SEM (cell line): ENCODE measurements around the genes HSPA5 and ANGPTL2.

DNA sequence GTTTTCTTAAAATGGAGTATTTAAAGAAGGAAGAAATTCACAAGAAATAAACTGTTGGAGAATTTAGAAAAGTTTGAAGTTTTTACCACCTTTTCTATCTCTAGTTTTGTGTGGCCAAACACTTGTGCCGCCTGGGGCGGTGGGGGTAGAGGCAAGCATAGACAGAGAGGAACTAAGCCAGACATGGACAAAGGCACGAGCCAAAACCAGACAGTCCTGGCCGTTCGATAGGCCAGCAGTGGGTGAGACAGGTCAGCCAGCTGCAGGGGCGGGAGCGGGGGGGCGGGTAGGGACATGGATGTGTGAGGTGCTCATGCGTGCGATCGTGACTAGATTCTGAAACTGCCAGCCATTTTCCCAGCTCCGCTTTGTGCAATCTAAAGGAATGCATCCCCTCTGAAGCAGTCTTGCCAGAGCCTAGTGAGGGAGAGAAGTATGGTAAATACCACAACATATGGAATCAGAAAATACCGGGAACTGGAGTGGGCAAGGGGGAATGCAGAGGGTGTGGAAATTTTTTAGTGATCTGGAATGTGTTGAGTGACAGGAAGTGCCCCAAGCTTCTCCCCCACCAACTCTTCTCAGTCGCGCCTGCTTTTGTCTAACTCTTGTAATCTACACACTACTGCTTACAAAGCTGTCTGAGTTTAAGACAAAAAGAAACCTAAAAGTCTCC lies 112.0 kb downstream of the NR6A1 start:
- PRO-cap, result bidirectional peak, plus-strand start at position 121 of the sequence, minus-strand start at position 240 of the sequence; bidirectional peak, plus-strand start at position 360 of the sequence, minus-strand start at position 374 of the sequence; bidirectional peak, plus-strand start at position 584 of the sequence, minus-strand start at position 603 of the sequence

- PRO-cap, result no peak
Observed at GRCh38 chr9:124769228-124770426, 1.5 kb downstream of the NR6A1 start.

DNA sequence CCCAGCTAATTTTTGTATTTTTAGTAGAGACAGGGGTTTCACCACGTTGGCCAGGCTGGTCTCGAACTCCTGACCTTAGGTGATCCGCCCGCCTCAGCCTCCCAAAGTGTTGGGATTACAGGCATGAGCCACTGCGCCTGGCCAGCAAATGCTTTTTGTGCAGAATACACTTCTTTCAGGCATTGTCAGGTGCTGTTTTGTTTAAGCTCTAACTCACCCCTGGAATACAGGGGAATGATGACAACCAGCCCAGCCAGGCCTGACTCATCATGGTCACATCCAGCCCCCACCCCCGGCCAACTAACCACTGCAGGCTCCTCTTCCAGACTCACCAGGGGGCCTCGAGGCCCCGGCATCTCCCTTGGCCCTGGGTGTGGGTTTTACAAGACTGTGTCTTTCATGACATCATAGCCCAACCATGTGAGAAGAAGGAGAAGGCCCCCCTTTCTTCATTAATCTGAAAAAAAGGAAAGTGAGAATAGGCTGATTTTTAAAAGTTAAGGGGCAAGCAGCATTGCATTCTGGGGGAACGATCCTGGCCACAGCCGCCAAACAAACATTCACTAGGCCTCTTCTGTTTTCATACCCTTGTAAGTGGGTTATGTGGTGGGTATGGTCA lies 35.5 kb downstream of the OLFML2A start:
- PRO-cap, result no peak

DNA sequence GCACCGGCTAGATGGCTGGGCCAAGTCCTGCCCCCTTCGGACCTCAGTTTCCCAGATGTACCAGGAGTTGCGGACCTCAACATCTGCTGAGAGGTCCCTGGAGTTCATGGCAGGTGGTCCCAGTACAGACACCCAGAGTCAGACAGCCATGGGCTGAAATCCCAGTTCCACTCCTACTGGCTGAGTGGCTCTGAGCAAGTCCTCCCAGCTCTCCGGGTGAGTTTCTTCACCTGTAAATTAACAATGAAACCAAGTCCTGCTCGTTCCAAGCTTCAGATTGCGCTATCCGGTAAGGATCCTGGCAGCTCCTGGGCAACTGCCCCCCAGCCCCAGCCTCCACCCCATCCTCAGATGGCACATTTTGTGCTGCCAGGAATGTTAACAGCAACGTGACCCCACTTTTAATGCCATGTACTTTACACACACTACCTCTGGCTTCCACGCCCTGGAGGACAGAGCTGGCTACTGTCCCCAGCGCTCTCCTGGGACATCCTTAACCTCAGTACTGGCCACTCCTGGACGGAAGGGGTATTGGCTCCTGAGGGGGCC lies 727 bp upstream of the WDR38 start:
- PRO-cap, result no peak

DNA sequence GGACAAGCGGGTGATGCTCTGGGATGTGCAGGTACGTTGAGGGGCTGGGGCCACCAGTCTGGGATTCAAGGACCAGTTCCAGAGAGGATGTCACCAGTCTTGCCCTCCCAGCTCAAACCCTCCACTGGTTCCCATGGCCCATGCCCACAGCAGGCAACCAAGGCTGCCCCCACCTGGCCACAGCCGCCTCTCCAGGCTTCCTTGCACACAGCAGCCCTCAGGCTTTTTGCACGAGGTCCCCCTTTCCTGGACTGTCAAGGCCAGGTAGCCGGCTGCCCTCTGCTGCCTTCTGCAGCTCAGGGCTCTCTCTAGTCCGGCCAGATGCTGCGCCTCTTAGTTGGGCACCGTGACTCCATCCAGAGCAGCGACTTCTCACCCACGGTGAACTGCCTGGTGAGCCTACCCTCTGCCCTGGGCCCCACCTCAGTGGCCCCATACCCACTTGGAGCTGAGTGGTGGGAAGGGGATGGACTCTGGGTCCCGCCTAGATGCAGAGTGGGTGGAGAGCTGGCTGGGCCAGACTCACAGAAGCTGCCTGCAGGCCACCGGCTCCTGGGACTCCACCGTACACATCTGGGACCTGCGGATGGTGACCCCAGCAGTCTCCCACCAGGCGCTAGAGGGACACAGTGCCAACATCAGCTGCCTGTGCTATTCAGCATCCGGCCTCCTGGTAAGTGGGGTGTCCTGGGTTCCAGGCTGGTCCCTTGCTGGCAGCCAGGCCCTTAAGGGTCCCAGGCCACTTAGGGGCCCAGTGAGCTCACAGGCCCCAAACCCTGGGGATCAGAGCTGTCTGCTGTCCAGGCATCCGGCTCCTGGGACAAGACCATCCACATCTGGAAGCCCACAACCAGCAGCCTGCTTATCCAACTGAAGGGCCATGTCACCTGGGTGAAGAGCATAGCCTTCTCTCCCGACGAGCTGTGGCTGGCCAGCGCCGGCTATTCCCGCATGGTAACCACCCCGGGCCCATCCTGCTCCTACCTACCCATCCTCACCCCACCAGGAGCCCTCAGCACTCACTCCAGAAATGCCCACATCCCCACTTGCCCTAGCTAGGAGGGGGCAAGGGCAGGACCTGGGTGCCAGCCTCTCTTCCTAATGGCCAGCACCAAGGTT lies 3.0 kb downstream of the WDR38 start:
- PRO-cap, result no peak

GRCh38 chr9:124878052-124879024 lies 16.4 kb downstream of the ARPC5L start:
- PRO-cap, result no peak

DNA sequence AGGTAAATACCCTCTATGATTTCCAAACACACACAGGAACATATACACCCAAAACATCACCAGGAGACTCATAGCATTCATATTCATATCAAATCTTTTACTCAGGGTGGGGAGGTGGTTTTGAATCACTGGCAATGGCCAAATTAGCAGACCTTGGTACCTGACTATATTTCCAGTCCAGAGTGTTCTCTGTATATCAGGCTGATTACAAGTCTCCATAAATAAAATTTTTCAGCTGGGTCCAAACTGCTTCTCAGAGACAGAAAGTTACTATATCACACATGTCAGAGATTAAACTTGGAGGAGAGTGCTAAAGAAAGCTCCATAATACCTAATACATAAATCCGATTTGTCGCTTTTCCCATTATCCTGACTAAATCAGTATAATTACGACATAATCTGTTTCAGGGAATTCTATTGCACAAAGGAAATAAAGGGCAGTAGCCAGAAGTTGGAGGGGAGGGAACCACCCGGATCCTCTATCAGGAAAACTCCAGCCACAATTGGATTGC lies 6.9 kb upstream of the GOLGA1 start:
- PRO-cap, result no peak

DNA sequence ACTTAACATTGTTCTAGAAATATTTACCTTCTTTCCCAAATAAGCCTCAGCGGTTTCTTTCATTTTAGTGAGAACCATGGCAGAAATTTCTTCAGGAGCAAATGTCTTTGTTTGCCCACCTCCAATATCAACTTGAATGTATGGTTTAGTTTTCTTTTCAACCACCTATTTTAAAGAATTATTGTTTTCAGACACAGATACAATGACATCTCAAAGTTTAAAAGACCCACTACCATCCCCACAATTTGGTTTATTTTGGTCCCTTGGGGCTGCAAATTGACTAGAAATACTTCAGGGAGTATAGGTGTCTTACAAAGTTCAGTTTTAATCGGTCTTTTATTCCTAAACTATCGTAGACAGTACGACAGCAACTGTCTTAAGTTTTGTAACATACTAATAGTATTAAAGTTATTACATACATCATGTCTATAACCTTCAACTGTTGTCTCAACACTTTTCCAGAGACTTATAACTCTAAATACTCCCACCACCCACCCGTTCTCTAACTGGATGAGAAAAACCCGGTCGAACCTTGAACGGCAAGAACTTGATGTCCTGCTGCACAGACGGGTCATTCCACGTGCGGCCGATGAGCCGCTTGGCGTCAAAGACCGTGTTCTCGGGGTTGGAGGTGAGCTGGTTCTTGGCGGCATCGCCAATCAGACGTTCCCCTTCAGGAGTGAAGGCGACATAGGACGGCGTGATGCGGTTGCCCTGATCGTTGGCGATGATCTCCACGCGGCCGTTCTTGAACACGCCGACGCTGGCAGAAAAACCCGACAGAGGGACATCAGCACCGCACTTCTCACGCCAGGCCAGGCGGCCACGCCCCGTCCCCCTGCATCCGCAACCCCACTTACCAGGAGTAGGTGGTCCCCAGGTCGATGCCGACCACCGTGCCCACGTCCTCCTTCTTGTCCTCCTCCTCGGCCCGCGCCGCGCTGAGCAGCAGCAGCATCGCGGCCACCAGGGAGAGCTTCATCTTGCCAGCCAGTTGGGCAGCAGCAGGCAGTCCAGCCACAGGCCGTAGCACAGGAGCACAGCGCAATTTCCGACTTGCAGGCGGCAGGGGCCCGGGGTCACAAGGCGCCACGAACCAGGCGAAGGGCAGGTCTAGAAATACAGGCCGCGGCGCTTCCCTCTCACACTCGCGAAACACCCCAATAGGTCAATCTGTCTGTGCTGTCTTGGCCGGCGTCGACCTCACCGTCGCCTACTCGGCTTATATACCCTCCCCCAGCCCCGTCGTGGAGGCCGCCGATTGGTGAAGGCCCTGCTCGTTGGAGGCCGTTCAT lies at the start of gene HSPA5:
TSS of gene HSPA5 (minus strand) at position 1,199 of the 1,295 bp plus-strand sequence.
- PRO-cap, result unidirectional peak, plus-strand start at position 574 of the sequence; unidirectional peak, plus-strand start at position 662 of the sequence; bidirectional peak, plus-strand start outside the sequence, minus-strand start at position 1,199 of the sequence

GRCh38 chr9:125291429-125292215 lies 30.0 kb downstream of the GAPVD1 start:
- PRO-cap, result no peak

GRCh38 chr9:125649198-125649728 lies 57.7 kb downstream of the MAPKAP1 start:
- PRO-cap, result unidirectional peak, plus-strand start at chr9:125649579

GRCh38 chr9:125690464-125691072 lies 16.4 kb downstream of the MAPKAP1 start:
- PRO-cap, result no peak

- PRO-cap, result no peak
Observed at GRCh38 chr9:125888819-125889488, 141.8 kb downstream of the PBX3 start.

- PRO-cap, result no peak
Observed at GRCh38 chr9:126396832-126397541, 70.4 kb downstream of the MVB12B start.

GRCh38 chr9:126597244-126597613 lies 16.5 kb upstream of the LMX1B start:
- PRO-cap, result no peak

GRCh38 chr9:126673545-126674104 lies 59.9 kb downstream of the LMX1B start:
- PRO-cap, result no peak

- PRO-cap, result no peak
Observed at GRCh38 chr9:127005198-127005973, 90.8 kb downstream of the RALGPS1 start.

- PRO-cap, result bidirectional peak, plus-strand start at chr9:127122058, minus-strand start at chr9:127122045; bidirectional peak, plus-strand start at chr9:127122758, minus-strand start at chr9:127122653
Observed at GRCh38 chr9:127121883-127122866, at the start of gene ANGPTL2. Gene ANGPTL2 (minus strand): TSS chr9:127122635.

- PRO-cap, result no peak
Observed at GRCh38 chr9:127135945-127136144, 13.4 kb upstream of the ANGPTL2 start.

DNA sequence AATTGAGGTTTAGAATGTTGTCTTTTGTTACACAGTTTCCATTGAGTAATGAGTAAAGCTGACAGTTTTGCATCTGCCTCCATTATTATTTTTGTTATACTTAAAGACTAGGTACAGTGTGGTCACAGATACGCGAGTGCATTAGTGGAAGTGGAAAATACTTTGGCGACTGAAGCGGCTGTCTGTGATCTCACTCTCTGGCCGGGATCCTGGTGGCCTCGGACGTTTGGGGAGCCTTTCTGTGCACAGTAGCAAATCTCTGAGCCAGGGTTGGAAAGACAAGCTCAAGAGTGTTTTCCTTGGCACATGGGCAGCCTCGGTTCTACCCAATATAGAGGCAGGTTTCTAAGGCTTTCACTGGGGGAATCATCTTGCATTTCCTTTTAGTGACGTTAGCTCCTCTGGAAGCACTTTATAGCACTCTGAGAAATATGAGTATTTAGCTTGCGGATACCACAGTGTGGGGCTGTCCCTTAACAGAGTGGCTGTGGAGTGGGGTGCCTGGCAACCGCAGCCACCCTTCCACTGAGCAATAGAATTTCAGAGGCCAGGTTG lies 32.3 kb upstream of the ANGPTL2 start:
- PRO-cap, result no peak

GRCh38 chr9:127199125-127199916 lies 65.3 kb upstream of the GARNL3 start:
- PRO-cap, result no peak